Peritoneum (tissue), 1 donor: Measurements from ENCODE around the gene DAPK3.

DNA sequence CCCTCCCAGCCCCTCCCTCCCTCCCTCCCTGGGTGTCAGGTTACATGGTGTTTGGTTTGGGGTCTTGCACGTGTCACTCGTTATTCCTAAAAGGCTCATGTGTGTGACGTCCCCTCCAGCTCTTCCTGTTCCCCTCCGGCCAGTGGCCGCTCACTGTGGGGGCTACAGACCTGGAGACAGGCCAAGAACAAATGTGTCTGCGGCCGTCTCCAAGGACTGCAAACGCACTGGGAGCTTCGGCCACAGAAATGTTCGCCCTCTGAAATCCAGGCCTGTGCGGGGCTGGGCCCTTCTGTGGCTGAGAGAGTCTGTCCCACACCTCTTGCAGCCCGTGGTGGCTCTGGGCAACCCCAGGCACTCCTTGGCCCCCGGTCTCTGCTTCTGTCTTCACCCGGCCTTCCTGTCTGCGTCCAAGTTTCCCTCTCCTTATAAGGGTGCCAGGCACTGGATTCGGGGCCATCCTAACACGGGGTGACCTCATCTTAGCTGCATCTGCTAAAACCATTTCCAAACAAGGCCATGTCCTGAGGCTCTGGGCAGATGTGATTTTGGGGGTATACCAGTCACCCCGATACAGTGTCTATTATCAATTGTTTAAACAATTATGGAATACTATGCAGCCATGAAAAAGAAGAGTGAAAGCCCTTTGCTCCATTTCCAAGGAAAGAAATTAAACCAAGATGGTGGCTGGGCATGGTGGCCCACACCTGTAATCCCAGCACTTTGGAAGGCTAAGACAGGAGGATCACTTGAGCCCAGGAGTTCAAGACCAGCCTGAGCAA, 502 bp downstream of the TEKTIP1 start:
- PRO-cap, result no peak

GRCh38 chr19:3574958-3575711, 2.4 kb downstream of the HMG20B start:
- PRO-cap, result no peak

DNA sequence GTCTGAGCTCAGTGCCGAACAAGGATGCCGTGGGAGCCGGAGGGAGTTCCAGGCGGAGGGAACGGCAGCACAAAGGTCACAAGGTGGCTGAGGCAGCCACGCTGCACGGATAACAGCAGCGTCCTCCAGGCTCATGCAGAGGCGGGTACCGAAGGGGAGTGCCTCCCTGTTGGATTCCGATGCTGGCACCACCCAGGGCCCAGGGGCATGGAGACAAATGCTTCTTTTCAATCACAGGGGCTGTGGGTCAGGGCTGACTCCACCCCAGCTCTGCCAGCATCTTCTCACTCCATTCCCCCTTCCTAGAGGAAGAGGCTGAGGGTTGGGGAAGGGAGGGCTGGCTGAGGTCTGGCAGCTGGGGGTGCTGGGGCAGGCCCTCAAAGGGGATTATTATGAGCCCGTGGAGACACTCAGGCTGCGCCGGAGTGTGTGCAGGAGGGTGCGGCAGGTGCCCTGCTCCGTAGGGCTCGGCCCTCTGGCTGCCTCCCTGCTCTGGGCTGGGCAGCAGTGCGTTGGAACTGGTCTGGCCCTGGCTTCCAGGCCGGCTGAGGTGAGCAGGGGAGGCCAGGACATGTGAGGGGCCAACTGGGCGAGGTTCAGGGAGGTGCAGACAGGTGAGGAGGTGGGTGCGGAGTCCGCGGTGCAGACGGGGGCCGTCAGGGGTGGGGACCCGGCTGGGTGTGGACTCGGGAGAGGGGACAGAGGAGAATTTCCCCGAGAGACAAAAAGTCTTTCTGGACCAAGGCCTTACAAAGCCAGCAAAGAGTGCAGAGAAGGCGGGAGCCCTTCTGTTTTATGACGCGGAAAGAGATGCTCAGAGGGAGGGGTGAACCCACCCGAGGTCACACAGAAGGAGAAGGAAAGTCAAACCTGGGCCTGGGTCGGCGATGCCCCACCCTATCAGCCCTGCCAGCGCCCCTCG, 31.2 kb downstream of the PIP5K1C start:
- PRO-cap, result no peak

DNA sequence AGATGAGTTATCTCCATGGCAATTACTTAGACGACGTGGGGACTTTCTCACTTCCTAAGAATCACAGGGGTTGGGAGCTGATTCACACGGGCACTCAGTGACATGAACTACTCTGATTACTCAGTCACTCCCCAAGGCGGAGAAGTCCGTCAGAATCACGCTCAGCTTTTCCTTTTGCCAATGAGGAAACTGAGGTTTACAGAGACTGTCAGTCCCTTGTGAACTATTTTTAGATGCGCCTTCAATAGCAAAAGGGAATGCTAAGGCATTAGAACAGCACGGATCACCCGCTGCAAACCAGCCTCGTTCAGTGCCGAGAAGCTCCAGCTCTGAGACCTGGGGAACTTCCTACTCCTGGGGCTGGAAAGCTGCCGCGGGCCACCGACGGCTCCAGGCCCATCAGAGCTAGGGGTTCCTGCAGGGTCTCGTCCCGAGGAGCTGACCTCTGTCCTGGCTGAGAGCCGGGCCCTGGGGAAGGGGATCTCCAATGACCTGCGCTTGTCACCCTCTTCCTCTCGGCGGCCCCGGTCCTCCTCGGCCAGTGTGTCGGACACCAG, 32.5 kb upstream of the MATK start:
- PRO-cap, result no peak

- PRO-cap, result no peak
These were observed 19.0 kb downstream of the NMRK2 start for GRCh38 chr19:3951934-3952125.

- PRO-cap, result unidirectional peak, minus-strand start at chr19:3971096
These were observed at the start of gene DAPK3 for GRCh38 chr19:3970989-3971728. Gene DAPK3 (minus strand): TSS chr19:3971099.

- PRO-cap, result no peak
These were observed 3.7 kb downstream of the EEF2 start for GRCh38 chr19:3981538-3982085.

- PRO-cap, result no peak
These were observed 3.2 kb downstream of the EEF2 start for GRCh38 chr19:3982086-3982515.

- PRO-cap, result no peak
These were observed 23.3 kb downstream of the ZBTB7A start for GRCh38 chr19:4043286-4043991.

- PRO-cap, result no peak
These were observed 22.4 kb downstream of the ZBTB7A start for GRCh38 chr19:4044061-4044875.

DNA sequence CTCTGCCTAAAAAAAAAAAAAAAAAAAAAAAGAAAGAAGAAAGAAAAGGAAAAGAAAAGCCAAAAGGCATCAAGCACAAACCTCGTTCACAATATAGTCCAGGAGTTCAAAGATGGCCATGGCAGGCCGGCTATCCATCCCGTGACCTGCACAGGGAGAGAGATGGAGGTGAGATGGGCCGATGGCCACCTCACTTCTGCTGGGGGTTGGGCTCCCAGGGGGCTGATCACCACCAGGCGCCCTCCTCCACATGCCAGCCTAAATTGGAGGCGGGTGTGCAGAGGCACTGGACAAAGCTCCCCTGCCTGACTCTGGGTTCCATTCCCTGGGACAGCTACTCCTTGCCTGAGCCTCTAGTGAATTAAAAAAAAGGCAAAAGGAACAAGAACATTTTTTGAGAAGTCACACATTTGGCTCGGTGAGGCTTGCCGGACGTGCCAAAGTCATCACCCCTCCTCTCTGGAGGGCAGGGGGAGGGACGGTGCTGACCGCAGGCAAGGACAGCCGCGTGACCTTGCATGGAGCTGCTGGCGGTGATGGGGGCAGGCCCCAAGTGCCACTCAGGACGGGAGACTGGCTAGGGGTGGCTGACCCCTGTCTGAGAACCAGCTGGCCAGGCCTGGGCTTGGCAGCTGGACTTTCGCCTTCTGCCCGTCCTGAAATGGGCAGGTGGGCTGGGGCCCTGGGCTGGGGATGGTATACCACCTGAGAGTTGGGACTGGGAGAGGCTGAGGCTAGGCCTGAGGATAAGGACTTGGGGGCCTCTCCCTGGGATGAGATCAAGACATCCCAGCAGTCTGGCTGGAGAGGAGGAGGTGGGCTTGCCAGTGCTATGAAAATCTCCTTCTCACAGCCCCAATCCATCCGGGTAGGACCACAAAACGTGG, 26.5 kb downstream of the MAP2K2 start:
- PRO-cap, result no peak

DNA sequence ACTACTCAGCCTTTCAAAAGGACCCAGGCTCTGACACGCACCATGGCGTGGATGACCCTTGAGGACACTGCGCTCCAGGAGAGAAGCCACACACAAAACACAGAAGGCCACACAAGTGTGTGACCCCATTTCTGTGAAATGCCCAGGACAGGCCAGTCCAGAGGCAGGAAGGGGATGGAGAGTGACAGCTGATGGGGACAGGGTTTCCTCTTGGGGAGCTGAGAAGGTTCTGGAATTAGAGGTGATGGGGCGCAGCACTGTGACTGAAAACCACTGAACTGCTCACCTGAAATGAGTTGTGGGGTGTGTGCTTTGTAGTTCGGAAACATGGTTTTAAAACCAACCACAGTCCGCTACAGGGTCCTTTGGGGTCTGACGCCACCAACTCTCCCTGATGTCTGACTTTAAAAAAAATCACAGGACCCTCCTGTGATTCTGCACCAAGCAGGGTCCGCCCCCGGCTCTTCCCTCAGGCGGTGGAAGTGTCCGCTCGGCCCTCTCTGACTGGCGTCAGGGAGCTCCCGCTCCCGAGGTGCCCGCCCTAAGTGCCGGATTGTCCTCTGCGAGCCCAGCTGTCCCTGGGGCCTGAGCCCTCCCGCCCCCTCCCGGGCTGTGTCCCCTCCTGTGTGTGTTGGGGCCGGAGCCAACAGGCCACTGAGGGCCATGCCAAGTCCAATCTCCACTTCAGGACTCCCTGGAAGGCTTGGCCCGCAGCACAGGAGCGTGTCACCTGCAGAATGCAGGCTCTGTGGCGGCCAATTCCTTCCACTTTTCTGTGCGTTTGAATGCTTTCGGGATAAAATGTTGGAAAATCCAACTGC, 25.6 kb downstream of the MAP2K2 start:
- PRO-cap, result no peak

DNA sequence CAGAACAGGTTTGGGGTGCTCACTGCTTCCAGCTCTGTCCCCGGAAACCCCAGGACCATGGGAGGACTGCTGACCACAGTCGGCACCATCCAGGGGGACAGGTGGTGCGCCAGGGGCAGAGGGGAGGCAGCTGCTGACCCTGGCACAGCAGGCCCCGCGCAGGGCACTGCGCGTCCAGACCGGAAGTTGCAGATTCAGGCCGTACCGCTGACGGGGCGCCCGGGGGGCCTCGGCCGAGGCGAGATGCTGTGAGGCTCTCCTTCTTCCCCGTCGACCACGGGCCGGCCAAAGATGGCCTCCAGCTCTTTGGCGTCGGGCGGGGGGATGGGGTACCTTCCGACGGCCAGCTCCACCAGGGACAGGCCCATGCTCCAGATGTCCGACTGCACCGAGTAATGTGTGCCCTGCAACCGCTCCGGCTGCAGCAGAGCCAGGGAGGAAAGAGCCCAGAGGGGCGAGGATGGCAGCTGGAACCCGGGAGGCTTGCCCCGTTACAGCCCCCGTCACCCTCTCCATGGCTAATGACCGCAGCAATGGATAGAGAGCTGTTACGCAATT, 24.8 kb downstream of the MAP2K2 start:
- PRO-cap, result no peak

DNA sequence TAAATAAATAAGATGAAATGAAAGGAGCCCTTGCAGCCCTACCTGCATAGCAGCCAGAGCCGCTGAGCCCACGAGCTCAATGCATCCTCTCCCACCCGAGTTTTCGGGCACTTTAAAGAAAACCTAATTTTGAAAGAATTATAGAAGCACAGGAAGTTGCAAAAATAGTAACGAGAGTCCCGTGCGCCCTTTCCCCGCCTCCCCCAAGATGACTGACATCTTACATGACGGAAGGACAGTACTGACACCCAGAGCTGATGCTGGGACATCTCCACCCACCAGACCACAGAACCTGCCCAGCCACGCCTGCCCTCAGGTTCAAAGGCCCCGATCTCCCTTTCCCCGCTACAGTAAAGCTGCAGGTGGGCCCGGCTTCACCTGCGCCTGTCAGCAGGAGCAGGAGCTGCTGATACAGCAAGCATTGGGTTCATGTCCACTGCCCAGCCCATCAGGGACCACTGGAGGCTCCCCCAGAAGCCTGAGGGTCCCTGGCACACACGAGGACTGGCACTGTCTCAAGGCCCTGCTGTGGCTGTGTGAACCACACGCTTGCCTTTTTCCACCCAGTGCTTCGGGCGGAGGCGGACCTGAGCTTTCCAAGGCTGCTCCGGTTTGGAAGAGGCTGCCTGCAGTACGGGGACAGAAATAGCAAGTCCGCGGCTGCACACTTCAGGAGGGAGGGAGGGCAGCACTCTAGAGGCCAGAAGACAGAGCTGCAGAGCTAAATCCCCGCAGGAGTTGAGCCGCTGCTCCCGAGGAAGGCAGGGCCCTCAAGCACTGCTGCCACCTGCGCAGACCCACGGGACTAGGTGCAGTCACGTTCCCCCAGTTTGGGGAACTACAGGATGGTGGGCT, 8.7 kb downstream of the MAP2K2 start:
- PRO-cap, result no peak

- PRO-cap, result no peak
These were observed 3.6 kb downstream of the CREB3L3 start for GRCh38 chr19:4156755-4157794.

- PRO-cap, result no peak
These were observed 273 bp downstream of the ANKRD24 start for GRCh38 chr19:4182780-4183144.

DNA sequence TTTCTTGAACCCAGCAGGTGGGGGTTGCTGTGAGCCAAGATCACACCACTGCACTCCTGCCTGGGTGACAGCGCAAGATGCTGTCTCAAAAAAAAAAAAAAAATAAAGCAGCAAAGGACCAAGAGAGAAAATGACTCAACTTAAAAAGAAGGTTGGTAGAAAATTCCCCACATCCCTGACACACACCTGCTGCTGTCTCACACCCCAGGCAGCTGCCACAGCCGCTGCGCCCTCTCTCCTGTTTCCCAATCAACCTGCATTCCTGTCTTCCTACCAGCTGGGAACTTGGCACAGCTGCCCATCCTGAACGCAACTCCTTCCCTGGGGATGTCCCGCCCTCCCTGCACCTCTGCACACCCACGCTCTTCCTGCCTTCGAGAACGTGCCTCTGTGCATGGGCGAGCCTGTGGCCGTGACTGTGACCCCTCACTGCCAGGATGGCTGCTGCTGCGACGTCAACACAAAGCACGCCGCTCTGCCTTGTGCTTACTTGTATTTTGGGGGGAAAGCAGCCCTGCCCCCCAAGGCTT, 20.9 kb downstream of the SH3GL1 start:
- PRO-cap, result no peak

GRCh38 chr19:4397172-4397610, 3.2 kb downstream of the SH3GL1 start:
- PRO-cap, result no peak

DNA sequence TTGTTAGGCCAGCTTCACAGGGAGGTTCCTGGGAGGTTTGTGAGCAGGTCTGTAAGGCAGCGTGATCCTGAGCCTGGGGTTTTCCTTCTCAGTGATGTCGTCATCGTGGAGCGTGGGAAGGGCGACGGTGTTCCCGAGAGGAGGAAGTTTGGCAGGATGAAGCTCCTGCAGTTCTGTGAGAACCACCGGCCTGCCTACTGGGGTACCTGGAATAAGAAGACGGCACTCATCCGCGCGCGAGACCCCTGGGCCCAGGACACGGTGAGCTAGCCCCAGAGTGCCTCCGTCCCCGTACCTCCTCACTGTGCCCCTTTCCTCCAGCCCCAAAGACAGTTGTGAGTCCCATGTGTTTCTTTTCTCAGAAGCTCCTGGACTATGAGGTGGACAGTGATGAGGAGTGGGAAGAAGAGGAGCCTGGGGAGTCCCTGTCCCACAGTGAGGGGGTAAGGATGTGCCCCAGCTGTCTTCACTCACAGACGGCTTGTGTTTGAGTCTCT, 27.0 kb downstream of the CHAF1A start:
- PRO-cap, result no peak

DNA sequence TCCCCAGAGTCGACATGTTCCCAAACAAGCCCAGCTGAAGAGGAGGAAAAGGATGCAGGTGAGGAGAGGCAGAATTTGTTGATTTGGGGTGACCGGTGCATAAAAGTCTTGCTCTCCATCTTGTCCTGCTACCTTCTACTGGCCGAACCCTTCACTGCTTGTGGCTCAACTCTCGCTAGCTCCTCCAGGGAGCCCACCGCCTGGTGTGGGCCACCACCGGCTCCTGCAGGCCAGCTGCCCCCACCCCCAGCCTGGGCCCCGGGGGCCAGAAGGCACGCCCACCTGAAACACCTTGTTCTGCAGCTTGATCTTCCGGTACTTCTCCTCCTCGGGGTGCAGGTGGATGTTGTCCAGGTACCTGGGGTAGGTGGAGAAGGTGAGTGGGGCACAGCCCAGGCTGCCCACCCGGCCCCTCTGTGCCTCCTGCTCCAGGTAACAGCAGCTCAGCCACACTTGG, 10.3 kb downstream of the UBXN6 start:
- PRO-cap, result no peak